Skeletal muscle cell (primary cell): ENCODE measurements around the genes H2AC16, ZKSCAN8, NKAPL, OR2J1 and UBD.

DNA sequence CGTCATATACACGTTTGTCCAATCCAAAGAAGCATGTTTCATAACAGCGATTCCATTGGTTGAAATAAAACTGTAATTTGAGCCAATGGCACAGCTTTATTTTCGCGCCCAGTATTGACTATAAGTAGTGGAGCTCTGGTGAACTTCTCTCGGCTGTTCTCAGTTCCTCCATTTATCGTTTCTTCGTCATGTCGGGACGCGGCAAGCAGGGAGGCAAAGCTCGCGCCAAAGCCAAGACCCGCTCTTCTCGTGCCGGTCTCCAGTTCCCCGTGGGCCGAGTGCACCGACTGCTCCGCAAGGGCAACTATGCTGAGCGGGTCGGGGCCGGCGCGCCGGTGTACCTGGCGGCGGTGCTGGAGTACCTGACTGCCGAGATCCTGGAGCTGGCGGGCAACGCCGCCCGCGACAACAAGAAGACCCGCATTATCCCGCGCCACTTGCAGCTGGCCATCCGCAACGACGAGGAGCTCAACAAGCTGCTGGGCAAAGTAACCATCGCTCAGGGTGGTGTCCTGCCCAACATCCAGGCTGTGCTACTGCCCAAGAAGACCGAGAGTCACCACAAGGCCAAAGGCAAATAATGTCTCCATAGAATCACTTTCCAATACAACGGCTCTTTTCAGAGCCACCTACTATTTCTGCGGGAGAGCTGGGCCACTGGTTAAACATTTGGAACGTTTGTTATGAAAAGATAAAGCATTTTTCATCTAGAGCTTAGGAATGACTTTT lies at the start of gene H2AC16:
TSS of gene H2AC16 (plus strand) at position 151 of the 729 bp plus-strand sequence.
- RRBS = no CpG with 5 or more reads among the region's 45 CpGs

GRCh38 chr6:27872619-27872820 lies 374 bp upstream of the H3C11 start:
- RRBS = no CpG with 5 or more reads among the region's 6 CpGs

DNA sequence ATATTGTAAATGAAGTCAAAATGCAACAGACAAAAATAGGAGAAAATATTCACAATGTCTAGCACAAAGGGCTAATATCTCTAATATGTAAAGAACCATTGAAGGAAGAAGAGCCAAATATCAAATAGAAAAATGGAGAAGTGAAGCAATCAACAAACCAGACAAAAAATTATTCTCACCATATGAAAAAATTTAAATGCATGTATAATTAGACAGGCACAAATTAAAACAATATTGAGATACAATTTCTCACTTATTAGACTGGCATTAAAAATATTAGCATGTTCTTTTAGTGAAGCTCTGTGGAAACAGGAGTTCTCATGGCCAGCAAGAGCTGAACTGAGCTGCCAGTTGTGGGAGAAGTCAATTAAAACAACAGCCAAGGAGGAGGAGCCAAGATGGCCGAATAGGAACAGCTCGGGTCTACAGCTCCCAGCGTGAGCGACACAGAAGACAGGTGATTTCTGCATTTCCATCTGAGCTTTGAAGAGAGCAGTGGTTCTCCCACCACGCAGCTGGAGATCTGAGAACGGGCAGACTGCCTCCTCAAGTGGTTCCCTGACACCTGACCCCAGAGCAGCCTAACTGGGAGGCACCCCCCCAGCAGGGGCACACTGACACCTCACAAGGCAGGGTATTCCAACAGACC lies 14.0 kb upstream of the OR2B6 start:
- RRBS = no CpG with 5 or more reads among the region's 6 CpGs

- RRBS = no CpG with 5 or more reads among the region's 8 CpGs
Observed at GRCh38 chr6:28002991-28003744, 46.1 kb downstream of the OR2B6 start.

GRCh38 chr6:28125331-28125902 lies 1.0 kb downstream of the ZSCAN16 start:
- RRBS = no CpG with 5 or more reads among the region's 4 CpGs

GRCh38 chr6:28141298-28142631 lies at the start of gene ZKSCAN8:
Gene ZKSCAN8 (plus strand): TSS chr6:28141883.
- RRBS = 2% methylated on average over 9 of the region's 61 CpGs

DNA sequence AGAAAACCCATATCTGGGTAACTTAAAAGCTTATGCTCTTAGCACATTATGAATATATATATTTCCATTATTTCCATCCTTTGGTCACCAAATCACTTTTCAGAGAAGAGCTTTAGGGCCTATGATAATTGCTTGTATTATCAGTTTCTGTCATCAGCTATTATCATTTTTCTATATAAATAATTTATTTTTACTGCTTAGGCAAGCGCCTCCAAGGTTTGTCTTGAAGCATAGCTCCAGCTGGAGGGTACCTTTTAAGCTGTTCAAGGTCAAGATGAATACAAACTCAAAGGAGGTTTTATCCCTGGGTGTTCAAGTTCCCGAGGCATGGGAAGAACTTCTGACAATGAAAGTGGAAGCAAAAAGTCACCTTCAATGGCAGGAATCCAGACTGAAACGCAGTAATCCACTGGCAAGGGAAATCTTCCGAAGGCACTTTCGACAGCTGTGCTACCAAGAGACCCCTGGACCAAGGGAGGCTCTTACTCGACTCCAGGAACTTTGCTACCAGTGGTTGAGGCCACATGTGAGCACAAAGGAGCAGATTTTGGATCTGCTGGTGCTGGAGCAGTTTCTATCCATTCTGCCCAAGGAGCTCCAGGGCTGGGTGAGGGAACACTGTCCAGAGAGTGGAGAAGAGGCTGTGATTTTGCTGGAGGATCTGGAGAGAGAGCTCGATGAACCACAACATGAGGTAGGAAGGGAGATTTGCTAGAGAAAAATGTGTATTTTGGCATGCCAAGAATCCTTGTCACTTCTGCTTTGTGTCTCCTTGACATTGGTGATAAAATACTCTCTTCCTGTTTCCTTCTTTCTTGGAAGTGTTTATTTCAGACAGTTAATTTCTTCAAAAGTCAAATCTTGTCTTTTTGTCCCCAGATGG lies 2.0 kb downstream of the ZSCAN9 start:
- RRBS = no CpG with 5 or more reads among the region's 7 CpGs

DNA sequence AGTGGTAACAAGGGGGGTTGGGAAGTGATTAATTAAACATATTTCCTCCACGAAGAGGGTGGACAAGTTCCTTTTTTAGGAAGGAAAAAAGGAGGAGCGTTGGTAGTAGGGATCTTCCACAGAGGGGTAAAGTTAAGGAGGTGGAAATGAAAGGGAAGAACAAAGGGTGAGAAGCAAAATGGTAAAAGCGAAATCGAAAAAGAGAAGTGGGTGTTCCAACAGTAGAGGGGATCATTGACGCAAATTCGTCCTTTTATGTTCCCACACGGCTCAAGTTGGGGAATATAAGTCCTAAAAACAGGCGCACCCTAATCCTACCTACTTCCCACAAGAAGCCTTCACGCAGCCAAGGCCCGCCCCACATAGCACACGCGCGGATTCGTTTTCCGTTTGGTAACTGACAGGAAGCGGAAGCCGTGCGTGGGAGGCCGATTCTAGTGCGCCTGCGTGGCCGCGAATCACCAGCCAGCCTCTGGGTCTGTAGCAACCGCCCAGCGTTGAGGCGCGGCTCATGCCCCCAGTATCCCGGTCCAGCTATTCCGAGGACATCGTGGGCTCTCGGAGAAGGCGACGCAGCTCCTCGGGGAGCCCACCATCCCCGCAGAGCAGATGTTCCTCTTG lies at the start of gene NKAPL:
TSS of gene NKAPL (plus strand) at position 437 of the 621 bp plus-strand sequence.
- RRBS = no CpG with 5 or more reads among the region's 35 CpGs

- RRBS = no CpG with 5 or more reads among the region's 8 CpGs
Observed at GRCh38 chr6:28356514-28356888, 6.8 kb downstream of the ZKSCAN3 start.

GRCh38 chr6:28394550-28395088 lies 4.9 kb downstream of the ZSCAN12 start:
- RRBS = no CpG with 5 or more reads among the region's 6 CpGs

- RRBS = no CpG with 5 or more reads among the region's 21 CpGs
Observed at GRCh38 chr6:28695586-28696243, 108.6 kb upstream of the SCAND3 start.

- RRBS = no CpG with 5 or more reads among the region's 22 CpGs
Observed at GRCh38 chr6:28758050-28758985, 165.5 kb downstream of the TRIM27 start.

DNA sequence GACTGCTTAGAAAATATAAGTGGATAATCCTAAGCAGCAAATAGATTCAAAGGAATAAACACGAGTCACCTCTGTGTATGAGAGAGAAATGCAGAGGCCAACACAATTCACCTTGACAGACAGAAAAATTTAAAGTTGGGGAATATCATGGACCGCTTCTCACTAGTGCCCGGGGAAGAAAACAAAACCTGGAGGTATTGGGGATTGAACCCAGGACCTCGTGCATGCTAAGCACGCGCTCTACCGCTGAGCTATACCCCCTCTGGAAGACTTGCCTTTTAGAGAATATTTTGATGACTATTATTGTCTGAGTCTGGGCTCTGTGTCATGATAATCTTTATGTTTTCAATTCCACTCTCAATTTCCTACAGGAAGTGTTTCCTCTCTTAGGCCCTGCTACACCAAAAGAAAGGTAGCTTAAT lies 111.9 kb downstream of the TRIM27 start:
- RRBS = no CpG with 5 or more reads among the region's 7 CpGs

GRCh38 chr6:28863357-28864752 lies 59.9 kb downstream of the TRIM27 start:
- RRBS = no CpG with 5 or more reads among the region's 68 CpGs

DNA sequence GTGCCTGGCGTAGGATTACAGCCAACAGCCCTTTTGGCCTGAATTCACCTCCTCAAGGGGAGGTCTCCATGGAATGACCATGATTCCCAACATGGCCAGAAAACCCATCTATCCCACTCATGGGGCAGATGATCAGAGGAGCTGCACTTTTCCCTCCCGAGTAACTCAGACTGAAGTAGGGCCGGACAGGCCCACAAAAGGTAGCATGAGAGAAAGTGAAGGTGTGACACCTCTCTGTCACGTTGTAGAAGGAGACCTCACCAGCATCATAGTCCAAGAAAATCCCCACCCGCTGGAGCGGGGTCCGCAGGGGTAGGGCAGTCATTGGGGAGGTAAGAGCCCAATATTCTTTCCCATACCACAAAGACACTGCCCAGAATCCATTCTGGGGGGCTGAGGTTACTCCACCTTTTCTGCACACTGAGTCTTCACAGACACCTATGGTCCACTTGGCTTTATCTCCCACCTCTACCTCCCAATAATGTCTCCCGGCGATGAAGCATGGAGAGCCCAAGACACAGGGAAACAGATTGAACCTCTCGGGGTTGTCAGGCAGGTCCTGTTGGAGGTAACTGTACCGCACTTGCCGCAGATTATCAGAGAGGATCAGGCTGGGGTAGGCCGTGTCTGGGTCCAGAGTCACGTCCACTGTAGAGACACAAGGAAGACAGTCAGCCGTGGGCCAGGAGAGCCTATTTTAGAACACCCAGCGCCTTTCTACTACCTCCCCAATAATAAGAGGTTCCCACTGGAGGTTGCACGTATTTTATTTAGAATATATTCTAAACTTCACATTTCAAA lies 19.6 kb downstream of the TRIM27 start:
- RRBS = no CpG with 5 or more reads among the region's 17 CpGs

DNA sequence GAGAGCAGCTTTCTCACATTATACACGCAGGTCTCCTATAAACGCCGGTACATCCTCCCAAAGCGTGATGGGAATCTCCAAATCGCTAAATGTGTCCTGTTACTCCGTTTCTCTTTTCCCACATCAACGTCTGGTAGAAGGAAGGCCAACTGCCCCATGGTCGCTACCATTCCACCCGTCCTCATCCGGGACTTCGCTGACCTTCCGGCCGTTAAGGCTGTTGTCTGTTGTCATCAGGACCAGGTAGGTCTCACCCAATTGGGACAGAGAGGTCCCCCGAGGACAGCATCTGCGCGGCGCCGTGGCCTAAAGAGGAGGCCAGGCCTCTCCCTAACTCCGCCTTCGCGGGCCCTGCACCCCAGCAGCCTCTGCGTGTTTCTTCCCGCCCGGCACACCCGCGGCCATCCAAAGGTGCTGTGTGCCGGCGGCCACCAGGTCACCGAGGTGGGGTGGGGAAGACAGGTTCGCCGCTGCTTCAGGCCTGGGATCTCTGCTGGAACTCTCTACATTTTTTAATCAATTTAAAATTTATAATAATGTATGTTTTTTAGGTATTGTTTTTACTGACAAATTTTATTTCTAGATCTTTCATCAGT lies 9.1 kb downstream of the OR2W1 start:
- RRBS = no CpG with 5 or more reads among the region's 31 CpGs

DNA sequence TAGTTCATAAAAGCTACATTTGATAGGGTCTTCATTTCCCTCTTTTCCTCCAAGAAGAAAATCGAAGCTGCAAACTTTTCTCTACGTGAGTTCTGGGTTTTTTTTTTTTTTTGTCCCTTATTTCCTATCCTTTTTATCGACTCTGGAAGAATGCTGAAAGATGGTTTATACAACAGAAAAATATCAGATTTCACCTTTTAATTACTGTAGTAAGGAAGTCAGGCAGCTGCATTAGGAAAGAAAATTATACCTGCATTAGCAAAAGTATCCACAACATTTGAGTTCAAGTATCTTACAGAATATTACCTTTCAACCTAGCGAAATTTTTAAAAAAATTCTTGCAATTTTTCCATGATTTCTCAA lies at the start of gene OR2J1:
TSS of gene OR2J1 (plus strand) at position 200 of the 363 bp plus-strand sequence.
- RRBS = no CpG with 5 or more reads among the region's 4 CpGs

DNA sequence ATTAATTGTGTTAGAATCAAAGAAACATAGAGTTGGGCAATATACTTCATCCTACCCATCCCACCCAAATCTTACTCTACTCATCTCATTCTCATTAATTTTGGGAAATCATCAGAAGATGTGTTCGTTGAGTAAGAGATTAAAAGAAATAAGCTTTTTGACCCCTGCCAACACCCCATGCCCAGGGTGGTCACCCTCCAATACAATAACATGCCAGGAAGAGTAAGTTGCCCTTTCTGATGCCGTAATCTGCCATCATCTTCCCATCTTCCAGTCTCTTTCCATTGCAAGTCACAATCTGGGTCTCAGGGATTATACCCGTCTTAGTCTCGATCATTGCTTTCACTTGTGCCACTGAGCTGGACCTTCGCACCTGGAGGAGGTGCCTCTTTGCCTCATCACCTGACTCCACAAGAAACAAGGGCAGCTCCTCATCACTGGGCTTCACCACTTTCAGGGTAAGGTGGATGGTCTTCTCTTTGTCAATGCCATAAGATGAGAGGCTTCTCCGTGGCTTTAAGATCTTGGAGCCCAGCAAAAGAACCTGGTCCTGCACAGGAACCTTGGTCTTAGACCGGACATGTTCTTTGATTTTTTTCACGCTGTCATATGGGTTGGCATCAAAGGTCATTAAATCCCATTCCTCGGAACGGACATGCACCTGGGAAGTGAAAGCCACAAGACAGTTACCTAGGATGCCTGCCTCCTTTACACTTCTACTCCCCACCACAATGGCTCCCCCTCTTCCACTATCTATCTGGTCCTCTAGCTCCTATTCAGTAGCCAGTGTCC lies 3.6 kb downstream of the UBD start:
- RRBS = no CpG with 5 or more reads among the region's 10 CpGs

DNA sequence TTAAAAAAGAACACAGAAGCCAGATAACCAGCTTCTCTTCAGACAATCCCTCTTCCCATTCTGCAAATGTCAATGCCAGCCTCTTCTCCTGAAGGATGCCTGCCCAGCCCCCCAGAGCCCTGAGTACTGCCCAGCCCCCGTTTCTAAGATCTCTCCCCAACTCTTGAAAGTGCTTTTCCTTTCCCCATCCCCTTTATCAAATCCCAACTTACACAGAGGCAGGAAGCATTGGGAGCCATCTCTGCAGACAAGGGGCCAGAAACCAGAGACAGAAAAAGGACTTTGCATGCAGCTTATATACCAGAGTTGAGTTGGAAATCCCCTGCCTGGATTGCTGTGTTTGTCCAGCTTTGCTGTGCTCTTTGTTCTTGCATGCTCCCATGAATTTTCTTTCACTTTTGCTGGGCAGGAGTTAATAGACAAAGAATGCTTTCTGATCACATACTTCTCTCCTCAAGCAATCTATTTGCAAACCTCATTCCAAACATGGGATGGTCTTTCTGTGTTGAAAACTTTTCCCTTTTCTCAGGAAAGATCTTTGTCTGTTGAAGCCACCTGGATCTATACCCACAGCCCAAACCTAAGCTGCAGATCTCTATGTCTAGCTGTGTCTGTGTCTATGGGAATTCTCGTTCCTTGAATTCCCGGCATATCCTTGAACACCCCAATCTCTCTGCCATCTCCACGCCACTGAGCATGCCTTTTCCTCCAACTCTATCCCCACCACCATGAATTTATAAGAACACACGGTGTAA lies at the start of gene UBD:
TSS of gene UBD (minus strand) at position 270 of the 755 bp plus-strand sequence.
- RRBS = no CpG with 5 or more reads among the region's 5 CpGs

DNA sequence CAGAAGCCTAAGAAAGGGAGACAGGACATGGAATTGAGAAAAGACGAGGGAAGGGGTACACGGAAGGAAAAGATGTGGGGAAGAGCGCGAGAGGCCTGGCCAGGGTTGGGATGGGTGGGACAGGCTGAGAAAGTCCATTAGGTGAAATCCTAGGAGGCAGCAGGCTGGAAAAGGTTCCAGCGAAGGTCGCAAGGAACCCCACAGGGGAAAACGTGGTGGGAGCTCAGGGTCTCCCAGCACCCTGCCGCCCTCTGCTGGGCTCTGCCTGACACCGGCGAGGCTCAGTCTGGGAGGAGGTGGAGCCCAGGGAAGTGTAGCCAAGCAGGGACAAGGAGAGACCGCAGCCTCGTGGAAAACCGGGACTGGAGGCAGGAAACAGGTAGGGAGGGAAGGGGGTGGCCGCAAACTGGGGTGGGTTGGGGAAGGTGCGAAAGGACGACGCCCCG lies 4.4 kb downstream of the GABBR1 start:
- RRBS = under 1% methylated on average over 5 of the region's 18 CpGs